Measurements from ENCODE around the gene KLF18.

DNA sequence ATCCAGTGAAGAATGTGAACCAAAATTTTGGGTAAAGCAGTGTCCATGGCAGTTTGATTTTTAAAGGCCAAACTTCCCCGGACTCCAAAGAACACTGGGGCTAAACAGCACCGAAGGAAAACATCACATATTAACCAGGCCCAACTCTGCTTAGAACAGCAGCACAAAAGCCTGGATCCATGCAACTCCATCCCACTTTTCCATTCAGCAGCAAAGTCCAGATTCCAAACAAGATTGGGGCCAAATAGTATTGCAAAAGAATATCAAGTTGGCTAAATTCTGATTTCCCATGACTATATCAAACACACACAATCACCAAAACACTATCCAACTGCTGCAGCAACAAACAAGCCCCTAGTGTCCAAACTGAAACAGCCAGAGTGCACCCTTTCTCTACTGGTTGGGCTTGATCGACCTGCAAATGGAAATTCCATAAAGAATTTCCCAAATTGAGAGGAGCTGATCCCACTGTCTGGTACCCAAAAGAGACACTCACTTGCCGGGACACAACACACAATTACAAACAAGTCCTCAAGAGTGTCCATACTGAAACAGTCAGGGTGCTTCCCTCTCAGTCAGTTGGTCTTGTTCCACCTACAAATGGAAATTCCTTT lies 19.4 kb upstream of the TMEM125 start:
- PRO-cap, result no peak

DNA sequence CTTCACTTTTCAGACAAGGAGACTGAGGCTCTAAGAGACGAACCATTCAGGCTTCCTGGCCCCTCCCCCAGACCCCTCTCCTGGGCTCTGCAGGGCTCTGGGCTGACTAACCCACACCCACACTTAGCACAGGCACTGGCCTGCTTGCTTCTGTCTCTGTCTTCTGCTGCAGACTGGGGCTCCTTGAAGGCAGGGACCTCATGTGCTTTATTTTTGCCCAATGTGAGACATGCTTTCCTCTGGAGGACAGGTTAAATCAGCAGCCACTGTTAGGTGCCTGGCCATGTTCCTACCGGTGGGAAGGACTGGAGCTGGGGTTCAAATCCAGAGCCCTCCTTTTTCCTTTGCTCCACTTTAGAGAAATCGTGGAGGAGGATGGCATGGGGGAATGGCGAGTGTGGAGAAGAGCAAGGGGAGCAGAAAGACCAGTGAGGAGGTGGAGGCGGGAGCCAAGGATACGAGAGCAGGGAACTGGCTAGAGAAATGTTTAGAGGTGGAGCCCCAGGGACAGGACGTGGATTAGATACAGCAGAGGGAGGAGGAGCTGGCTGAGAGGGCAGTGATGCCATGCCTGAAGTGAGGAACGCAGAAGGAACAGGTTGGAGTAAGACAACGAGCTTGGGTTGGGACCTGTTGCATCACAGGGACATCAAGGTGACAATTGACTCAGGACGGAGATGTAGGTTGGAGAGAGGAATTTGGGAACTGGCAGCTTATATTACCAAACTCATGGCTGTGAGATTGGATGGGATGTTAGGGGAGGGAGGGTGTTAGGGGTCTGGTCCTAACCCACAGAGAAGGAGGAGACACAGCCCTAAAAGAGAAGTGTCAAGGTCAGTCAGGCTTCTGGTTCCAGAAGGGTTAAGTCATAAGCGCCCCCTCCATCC lies 1.8 kb downstream of the TMEM125 start:
- PRO-cap, result bidirectional peak, plus-strand start at position 551 of the sequence, minus-strand start at position 430 of the sequence

- PRO-cap, result no peak
Observed at GRCh38 chr1:43345277-43345605, 7.6 kb downstream of the MPL start.

DNA sequence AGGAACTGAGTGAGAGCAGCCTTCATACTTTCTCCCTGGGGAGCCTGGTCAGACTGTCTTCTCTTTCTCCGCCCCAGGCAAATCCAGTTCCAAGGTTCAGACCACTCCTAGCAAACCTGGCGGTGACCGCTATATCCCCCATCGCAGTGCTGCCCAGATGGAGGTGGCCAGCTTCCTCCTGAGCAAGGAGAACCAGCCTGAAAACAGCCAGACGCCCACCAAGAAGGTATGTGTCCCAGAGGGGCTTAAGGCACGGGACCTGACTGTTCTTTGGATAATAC lies 572 bp downstream of the CDC20 start:
- PRO-cap, result unidirectional peak, minus-strand start at position 84 of the sequence

GRCh38 chr1:43439525-43439740 lies 14.3 kb downstream of the HYI start:
- PRO-cap, result no peak

DNA sequence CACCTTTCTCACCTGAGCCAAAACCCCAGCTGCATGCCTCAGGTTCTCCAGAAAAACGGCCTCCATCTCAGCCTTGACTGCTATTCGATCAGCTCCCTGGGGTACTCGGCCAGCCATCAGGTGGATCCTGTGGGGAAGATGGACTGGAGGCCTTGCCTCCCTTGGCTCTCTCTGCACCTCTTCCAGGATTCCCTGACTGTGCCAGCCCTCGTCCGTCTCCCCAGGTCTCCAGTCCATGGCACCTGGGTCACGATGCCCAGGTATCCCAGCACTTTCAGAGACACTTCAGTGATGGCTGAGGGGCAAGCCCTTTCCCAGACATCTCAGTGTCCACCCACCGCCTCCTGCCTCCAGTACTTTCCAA lies 1.6 kb downstream of the HYI start:
- PRO-cap, result no peak

DNA sequence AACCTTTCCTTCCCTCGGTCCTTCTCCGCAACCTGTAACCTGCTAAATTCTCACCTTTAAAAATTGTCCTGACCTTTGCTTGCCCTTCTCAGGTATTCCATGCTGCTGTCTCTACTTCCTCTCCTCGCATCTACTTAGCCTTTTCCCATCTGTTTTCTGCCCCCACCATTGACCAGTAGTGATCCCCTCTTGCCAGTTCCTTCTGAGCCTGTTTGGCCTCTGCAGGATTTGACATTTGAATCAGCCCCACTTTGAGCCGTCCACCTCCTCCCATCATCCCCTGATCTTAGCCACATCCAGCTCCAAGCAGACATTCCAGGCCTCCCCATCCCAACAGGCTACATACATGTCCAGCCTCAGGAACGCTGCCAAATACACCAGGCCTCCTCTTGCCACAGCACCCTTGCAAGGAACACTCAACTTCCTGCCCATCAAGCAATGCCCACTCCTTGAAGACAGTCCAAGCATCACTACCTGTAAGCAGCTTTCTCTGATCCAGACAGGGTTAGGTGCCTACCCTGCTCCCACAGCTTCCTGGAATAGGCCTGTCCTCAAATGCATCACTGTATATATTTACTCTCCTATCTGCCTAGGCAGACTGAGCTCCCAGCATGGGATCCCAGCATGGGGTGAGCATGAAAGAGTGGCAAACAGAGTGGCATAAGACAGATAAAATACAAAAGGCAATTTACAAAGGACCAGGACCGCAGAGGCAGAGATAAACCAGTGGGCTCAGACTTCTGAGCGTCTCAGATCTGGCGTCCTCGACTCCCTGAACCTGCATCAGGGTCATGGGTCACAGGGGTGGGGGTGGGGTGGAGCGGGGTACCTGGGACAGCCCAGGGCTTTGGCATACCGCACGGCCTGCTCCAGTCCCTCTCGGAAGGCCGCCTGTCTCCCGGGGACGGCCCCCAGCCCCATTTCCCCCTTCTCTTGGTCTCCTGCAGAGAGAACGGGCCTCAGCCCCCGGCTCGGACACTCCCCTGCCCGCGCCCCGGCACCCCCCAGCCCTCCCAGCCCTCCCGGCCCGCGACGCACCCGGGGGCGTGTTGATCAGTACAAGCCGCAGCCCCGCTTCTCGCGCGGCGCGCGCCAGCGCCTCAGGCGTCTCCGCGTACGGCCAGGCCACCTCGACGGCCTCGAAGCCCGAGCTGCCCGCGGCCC lies 792 bp downstream of the HYI start:
- PRO-cap, result no peak

GRCh38 chr1:43460823-43461422 lies 7.2 kb upstream of the HYI start:
- PRO-cap, result no peak

GRCh38 chr1:43522650-43523680 lies 7.7 kb upstream of the PTPRF start:
- PRO-cap, result bidirectional peak, plus-strand start at chr1:43523439, minus-strand start at chr1:43523275

GRCh38 chr1:43536186-43536868 lies 5.6 kb downstream of the PTPRF start:
- PRO-cap, result no peak

- PRO-cap, result bidirectional peak, plus-strand start at chr1:43542264, minus-strand start at chr1:43542159
Observed at GRCh38 chr1:43541889-43542551, 11.3 kb downstream of the PTPRF start.

DNA sequence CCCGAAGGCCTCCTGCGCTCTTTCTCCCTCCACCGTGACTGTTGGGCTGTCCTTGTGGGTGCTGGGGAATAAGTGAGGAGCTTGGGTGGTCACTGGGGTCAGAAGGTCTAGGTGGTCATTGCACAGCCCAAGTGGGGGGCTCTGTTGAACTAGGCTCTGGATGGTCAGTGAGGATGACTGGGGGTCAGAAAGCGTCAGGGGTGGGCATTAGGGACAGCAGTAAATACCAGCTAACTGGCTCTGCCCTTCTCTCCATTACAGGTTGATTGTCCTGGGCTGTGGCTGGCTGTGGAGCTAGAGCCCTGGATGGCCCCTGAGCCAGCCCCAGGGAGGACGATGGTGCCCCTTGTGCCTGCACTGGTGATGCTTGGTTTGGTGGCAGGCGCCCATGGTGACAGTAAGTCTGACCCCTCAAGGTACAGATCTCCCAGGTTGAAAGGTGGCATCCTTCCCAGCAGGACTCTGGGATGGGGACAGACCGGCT lies 14.1 kb downstream of the PTPRF start:
- PRO-cap, result no peak

- PRO-cap, result bidirectional peak, plus-strand start at chr1:43546011, minus-strand start at chr1:43545831; bidirectional peak, plus-strand start at chr1:43546352, minus-strand start at chr1:43546181
Observed at GRCh38 chr1:43545607-43546796, 15.3 kb downstream of the PTPRF start.

DNA sequence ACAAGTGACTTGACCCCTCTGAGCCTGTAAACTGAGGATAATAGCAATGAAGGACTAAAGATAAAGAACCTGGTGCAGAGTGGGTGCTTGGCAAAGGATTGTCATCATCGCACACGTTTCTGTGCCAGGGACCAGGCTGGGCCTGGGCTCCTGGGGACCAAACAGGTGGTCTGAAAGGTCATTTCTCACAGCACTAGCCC lies 21.6 kb downstream of the PTPRF start:
- PRO-cap, result no peak

DNA sequence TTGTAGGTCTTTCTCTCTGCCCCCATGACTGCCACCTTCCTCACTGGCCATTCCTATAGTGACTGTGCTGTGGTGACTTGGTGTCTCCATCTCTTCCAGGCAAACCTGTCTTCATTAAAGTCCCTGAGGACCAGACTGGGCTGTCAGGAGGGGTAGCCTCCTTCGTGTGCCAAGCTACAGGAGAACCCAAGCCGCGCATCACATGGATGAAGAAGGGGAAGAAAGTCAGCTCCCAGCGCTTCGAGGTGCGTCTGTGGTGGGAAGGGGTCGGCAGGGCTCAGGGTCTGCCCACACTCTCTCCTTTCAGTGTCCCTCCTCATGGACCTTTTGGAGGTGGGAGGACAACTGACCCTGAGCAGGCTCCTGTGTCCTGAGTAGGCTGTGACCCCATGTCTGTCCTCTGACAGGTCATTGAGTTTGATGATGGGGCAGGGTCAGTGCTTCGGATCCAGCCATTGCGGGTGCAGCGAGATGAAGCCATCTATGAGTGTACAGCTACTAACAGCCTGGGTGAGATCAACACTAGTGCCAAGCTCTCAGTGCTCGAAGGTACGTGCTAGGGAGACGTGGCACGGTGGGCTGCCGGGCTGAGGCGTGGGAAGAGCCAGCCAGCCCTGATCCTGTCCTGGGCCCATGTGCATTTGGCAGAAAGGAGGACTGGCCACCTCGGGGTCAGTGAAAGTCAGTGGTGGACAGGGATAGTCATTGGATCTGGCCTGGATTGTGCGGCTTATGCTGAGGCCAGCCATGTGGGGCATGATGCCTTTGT lies 22.9 kb downstream of the PTPRF start:
- PRO-cap, result no peak

DNA sequence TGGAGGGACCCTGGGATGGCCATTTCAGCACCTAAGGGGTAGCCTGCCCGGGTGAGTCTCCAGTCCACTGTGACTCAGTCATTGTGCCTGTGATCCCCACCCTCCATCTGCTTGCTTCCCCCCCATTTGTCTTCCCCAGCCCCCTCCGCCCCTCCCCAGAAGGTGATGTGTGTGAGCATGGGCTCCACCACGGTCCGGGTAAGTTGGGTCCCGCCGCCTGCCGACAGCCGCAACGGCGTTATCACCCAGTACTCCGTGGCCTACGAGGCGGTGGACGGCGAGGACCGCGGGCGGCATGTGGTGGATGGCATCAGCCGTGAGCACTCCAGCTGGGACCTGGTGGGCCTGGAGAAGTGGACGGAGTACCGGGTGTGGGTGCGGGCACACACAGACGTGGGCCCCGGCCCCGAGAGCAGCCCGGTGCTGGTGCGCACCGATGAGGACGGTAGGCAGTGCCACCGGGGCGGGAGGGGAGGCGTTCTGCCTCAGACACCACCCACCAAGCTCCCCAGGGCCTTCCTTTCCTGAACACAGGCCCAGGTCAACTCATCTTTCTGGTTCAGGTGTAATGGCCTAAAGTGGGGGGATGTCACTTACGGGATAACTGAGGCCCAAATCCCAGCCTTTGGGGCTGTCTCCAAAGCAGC lies 52.2 kb upstream of the KDM4A start:
- PRO-cap, result no peak

DNA sequence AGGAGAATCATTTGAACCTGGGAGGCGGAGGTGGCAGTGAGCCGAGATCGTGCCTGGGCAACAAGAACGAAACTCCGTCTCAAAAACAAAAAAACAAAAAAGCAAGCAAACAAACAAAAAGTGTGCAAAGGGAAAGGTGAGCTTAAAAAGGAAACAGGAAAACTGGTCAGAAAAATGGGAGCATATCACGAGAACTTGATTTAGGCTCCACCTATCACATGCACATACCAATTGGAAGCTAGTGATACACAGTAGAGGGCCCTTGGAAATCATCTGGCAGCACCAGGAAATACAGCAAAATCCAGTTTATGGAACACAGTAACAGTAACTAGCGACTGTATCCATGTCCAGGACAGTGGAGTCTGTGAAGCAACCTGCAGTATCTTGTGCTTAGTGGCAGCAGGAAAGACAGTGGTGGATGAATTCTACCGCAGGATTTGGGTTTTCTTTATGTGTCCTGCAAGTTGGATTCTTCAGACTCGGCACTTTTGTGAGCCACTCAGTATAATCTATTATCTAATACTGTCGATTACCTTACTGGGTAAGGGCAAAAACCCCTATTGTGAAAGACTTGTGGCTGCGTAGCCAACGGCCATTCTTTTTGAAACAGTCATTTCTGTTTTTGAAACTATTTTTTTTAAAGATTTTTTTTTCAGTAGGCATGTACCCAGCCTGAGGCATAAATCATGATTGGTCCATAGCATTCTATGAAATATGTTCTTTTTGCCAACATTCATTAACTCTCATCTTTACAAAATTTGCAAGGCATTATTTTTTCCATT lies 1.7 kb upstream of the KDM4A start:
- PRO-cap, result no peak

- PRO-cap, result no peak
Observed at GRCh38 chr1:43716592-43717354, 9.4 kb downstream of the ST3GAL3 start.

DNA sequence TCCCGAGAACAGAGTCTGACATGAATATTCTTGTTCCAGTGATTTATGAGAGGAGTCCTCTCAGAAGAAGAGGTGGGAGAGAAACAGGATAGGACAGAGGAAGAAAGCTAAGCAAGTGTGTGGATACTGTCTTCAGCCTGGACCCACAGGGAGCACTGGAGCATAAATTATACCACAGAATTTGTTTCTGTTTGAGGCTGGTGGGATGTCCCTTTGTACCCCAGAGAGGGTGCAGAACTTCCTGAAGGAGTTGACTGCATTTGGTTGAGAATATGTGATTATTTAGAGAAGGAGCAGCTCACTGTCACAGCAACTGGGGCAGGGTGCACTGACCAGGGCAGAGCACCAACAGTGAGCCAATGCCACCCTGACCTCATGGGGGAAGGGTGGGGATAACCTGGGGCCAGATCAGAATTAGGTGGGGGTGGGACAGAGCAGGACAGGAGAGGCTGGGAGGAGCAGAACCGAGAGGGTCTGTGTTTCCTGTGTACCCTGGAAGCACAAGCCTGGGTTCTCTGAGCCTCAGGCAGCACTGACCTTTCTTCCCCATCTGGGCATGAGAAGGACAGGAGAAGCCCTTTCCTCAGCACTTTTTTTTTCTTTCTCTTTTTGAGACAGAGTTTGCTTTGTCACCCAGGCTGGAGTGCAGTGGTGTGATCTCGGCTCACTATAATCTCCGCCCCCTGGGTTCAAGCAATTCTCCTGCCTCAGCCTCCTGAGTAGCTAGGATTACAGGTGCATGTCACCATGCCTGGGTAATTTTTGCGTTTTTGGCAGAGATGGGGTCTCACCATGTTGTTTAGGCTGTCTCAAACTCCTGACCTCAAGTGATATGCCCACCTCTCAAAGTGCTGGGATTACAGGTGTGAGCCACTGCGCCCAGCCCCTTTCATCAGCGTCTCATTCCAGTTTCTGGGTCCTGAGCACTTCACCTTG lies 36.4 kb upstream of the SLC6A9 start:
- PRO-cap, result no peak

- PRO-cap, result no peak
Observed at GRCh38 chr1:44141465-44141917, at the start of gene KLF18. Gene KLF18, minus strand, starts transcription at chr1:44141631.